ENCODE measurements around the gene AMN.

DNA sequence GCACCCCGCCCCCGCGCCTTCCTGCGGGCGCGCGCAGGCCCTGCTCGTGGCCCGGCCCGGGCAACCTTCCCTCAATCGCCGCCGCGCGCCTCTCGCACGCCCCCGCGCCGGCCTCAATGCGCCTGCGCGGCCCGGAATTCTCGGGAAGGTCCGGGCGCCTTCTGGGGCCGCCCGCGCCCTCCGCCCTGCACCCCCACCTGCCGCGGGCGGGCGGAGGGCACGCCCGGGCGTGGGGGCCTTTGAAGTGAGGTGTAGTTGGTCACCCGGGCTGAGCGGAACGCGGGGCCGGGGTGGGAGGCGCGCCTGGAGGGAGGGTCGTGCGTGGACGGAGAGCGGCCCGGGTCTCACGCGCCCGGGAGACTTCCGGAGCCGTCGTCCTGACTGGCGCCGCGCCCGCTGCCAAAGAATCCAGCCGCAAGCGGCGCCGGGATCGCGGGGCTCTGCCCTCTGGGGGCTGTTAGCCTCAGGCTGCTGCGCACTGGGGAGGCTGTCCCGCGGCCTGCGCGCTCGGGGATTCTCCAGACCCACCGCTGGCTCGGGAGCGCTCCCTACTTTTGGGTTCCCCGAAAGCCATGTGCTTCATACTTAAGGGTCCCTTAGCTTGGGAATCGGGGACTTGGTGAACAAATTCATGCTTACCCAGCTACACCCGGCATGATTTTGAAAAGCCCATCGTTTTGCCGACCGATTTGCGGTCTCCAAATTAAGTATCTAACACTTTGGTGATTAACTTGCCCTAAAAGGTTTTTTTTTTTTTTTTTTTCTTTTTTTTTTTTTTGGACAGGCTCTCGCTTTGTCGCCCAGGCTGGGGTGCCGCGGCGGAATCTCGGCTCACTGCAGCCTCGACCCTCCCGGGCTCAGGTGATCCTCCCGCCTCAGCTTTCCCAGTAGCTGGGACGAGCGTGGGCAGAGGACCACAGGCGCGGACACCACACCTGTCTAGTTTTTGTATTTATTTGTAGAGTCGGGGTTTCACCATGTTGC is 636 bp upstream of the HSP90AA1 start:
- PRO-cap: bidirectional peak, plus-strand start at position 143 of the sequence, minus-strand start outside the sequence; bidirectional peak, plus-strand start at position 466 of the sequence, minus-strand start at position 379 of the sequence
- RRBS: 2% methylated on average over 43 of the region's 96 CpGs

DNA sequence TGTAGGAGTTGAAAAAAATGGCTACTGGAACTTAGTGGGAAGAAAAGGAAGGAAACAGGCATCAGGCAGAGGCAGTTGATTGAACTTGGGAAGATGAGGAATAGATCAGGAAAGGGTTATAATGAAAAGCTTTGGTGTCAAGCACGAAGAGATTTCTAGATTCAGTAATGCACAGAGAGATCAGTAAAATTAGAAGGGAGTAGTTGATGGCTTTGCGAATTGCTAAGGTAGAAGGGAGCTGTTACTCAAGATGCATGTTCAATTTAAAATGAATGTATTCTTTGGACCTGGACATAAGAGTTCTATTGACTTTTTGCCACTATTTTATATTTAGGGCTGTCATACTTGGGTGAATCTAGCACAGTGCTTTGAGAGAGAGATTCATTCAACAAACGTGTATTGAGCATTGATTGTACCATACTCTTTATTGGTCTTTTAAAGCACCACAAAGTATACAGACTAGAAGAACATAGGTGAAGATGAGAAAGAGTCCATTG is 2.1 kb downstream of the TECPR2 start:
- PRO-cap: no peak
- RRBS: no CpG with 5 or more reads among the region's 3 CpGs

DNA sequence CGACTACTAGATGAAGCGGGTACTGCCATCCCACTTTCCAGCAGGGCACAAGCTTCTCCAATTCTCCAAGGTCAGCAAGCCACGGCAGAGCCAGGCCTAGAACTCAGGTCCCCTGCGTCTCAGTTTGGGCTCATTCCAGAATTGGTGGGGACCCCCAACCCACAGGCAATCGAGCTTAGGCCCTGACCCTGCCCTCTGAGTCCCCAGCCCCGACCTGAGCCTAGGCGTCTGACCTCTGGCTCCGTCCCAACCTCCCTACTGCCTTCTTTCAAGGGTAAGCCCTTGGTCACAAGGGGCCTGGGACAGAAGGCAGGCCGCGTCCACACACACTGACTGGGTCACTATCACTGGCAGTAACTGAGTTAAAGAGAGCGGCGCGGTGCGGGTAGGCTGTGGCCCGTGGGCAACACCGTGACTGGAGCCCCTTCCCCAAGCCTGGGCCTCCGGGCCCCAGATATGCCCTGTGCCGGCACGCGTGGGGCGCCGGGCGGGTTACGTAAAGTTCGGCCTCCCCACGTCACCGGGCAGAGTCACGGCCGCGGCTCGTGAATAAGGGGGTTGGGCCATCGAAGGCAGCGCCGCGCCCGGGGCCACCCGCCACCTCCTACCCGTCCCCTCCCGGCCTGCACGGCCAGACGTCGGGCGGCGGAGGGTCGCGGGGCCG is 693 bp downstream of the ANKRD9 start:
- PRO-cap: bidirectional peak, plus-strand start at position 566 of the sequence, minus-strand start at position 452 of the sequence
- RRBS: 3% methylated on average over 22 of the region's 47 CpGs

DNA sequence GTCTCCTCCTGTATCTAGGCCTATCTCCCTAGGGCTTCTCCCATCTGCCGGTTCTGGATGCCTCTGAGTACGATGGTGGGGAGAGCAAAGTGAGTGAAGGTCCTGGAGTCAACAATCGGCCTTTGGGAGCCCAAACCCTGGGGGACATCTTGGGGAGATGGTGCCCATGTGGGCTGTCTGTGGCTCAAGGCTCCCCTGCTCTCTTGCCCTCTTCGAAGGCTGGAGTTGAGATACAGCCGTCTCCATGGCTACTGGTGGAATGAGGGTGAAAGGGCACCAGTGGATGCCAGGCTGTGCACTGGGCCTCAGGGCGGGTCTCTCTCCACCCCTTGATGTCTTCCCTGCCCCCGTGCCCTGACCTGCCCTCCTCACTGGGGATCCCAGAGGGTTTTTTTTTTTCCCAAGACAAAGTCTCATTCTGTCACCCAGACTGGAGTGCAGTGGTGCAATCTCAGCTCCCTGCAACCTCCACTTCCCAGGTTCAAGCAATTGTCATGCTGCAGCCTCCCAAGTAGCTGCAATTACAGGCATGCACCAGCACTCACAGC is 2.0 kb upstream of the ANKRD9 start:
- PRO-cap: no peak
- RRBS: no CpG with 5 or more reads among the region's 7 CpGs

DNA sequence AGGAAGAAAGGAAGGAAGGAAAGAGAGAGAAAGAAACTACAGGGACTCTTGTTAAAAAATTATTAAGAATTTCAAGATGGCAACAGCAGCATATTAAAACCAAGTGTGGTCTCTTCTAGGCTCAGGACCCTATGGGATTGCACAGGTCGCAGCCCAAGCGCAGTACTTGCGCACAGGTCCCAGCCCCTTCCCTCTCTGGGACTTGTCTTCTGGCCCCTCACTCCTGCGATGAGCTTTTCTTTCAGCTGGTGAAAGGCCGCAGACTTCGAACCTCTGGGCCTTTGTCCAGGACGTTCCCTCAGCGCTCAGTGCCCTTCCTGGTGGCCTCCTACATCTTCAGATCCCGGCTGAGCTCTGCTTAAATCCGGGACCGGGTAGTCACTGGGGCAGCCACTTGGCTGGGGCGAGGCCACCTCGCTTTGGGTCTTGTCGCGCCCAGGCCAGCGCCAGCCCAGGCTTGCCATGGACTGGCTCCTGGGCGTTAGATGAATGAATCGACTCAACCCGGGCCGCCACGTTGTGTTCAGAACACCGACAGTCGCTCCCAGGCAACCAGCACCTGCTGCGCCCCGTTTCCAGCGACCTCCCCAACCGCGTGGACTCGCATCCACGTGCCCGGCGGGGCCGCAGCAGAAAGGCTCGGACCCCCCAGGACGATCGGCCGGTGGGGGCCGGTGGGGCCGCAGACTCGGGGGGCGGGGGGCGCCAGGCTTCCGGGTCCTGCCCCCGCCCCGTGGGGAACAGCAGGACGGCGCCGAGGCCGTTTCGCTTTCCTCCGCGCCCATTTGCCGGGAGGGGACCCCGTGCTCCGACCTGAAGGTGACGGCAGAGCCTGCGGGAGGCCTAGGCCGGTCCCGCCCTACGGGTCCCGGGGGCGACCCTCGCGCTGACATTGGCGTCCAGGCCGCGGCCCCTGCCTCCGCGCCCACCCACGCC is 37.6 kb upstream of the RCOR1 start:
- PRO-cap: unidirectional peak, plus-strand start at position 361 of the sequence; unidirectional peak, plus-strand start at position 785 of the sequence
- RRBS: 3% methylated on average over 49 of the region's 70 CpGs

- PRO-cap: no peak
- RRBS: no CpG with 5 or more reads among the region's 12 CpGs
Measured at GRCh38 chr14:102630095-102631173, 38.0 kb downstream of the RCOR1 start.

GRCh38 chr14:102662944-102663525 is 70.6 kb downstream of the RCOR1 start:
- PRO-cap: no peak
- RRBS: no CpG with 5 or more reads among the region's 4 CpGs

DNA sequence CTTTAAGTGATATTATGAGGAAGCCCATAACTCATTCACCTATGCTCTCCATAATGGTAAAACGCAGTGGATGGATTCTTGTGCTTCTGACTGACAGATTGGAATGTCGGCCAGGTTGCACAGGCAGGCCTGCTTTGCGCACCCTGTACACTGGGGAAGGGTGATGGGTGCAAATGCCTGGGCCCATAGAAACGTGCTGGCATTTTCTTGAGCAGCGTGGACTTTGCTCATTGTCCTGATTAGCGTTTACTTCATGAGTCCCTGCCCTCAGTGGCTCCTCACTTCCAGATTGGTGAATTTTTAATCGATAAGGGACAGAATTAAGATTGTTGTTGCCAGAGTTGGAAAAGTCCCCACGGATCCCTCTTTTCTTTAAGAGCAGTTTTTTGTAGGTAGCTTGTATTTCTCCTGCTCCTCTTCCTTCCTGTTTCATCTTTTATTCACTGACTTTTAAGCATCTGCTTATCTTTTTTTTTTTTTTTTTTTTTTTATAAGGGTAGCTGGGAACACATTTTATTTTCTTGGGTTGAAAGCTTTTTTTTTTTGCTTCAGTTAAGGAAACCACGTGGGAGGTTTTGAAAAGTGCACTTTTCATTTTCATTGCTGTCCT is 80.8 kb upstream of the TRAF3 start:
- PRO-cap: no peak
- RRBS: no CpG with 5 or more reads among the region's 9 CpGs

- PRO-cap: no peak
- RRBS: no CpG with 5 or more reads among the region's 15 CpGs
Measured at GRCh38 chr14:102774330-102775329, 2.6 kb upstream of the TRAF3 start.

DNA sequence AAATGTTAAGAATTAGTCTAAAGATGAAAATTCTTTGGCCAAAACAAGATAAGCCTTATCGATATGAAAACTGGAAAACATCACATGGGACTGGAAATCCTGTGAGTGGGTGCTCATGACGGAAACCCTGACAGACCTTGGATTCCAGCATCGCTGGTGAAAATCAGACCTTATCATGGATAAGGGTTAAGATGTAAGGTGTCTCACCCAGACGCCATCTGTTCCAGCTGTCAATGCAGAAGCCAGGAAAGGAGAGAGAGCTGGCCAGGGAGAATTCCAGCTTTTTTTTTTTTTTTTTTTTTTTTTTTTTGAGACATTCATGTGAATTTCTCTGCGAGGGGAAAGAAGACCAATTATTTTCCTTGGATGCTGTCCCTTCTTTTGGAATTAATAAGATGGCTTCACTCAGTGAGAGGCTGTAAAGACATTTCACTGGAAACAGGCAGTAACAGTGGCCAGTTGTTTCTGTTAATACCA is 1.8 kb downstream of the TRAF3 start:
- PRO-cap: no peak
- RRBS: no CpG with 5 or more reads among the region's 5 CpGs

DNA sequence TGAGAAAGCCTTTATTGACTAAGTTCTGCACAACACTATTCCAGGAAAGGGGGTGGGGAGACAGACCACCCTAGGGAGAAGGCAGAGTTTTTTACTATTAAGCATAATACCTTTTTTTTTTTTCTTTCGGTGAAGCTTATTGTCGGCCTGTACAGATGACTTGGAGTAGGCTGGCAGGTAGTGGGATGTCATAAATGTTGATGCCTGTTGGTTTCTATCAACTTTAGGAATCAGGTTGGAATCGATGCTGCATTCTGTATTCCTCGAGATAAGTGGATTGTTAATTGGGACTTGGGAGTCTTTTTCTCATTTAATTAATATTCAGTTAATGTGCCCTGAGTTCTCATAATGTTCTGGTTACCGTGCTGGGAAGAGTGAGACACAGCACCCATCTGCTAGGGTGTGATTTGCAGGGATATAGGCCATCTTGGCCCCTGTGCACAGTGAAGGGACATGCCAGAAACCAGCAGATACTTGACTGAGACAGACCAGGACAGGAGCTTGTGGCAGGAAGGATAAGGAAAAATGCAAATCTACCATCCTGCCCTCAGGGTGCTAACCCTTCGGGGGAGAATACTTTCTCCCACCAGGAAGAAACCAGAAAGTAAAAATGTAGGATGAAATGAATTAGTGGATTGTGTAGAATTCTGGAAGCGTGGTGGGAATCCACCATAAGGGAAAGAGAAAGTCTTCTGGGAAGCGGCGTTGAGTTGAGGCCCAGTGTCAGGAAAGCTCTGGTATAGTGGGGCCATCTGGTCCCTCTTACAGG is 3.3 kb downstream of the TRAF3 start:
- PRO-cap: no peak
- RRBS: no CpG with 5 or more reads among the region's 9 CpGs

DNA sequence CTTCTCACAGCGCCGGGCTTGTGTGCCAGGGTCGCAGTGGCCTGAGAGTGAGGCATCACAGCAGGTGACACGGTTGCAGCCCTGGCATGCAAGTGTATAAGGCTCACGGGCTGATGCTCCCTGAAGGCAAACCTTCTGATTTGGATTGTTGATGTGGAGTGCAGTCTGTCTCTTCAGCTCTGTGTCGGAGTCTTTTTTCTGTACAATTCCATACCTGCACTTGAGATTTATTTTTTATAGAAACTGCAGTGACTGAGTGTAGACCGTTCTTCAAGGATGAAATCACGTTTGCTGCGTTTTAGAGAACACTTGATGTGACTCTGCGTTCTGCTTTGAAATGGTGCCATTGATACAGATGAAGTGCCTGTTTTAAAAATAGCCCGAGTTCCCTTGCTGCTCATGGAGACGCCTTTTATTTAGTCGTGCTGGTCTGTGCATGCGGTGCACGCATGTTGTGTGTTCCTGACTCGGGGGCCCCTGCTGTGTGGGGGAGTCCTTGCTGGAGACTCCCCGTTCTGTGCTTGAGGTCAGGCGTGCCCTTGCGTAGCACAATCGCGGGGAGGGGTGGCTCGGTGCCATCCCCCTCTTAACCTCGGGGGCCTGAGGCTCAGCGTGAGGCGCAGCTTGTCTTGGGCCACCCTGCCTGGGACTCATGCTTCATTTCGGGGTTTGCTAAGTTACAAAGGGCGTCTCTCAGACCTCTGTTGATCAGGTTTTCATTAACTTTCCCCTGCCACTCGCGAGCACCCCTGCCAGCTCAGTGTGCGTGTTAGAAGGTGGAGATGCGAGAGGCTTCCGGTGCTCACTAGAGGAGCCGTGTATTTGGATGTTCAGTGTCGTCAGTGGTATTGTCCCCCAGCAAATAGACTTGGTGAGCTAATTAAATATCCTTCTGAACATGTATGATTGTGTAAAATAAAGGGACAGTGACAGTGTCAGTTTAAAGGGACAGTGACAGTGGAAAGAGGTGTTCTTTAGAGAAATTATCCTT is 21.5 kb upstream of the AMN start:
- PRO-cap: no peak
- RRBS: no CpG with 5 or more reads among the region's 34 CpGs

DNA sequence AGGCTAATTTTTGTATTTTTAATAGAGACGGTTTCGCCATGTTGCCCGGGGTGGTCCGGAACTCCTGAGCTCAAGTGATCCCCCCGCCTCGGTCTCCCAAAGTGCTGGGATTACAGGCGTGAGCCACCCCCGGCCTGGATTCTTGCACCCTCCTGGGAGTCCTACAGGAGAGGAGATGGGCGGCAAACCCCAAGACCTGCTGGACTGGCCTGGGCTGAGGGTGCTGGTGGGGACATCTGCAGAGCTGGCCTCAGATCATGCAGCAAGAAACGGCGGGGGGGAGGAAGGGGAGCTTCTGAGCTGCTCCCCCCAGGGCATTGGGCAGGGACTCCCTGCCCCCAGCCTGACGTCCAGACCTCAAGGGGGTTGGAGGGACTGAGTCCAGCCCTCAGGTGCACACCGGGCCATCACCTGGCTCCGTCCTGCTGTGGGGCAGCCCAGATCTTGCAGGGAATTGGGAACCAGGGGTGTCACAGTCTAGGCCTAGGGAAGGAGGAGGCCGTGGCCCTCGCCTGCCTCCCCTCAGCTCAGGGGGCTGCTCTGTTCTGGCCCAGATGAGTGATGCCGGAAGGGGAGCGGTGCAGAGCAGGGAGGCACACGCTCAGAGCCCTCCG is 9.1 kb upstream of the AMN start:
- PRO-cap: no peak
- RRBS: 80% methylated on average over 1 of the region's 20 CpGs

DNA sequence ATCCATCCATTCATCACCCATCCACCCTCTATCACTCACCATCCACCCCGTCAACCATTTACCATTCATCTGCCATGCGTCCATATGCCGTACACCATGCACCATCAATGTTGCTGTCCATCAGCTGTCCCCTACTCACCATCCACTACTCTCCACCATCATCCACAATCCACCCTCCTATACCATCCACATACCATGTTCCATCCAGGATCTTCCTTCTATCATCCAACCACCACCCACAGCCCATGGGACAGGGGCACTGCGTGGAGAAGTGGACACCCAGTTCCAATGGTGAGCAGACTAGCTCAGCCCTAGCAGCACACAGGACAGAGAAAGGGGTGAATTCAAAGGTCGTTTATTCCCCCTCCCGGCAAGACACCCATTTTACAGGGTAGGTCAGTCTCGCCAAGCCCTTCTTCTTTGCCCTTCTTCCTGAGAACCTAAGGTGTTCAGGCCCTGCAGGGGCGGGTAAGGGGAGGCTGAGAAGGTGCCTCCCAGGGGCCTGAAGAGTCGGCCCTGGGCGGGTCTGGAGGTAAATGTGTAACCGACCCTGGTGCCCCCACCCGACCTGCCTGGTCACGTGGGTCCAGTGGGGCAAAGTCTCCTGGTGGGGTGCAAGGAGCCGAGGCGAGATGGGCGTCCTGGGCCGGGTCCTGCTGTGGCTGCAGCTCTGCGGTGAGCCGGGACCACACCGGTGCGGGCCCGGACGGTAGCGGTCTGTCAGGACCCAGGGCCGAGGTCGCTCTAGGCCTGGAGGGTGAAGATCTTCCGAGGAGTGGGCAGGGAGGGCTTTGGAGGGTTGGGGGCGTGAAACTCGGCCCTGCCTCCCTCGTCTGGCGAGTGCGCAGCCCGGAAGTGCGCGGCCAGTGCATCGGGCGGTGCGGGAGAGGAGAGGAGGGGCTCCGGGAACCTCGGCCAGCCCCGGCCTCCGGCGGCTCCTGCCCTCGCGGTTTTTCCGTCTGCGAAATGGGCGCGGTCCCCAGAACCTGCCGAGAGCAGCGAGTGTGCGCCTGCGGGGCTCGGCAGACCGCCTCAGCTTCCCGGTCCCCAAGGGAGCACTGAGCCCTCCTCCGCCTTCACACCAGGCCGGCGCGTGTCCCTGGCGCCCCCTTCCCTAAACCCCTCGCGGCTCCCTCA is at the start of gene AMN:
Gene AMN, plus strand, starts transcription at position 607 of the 1,137 bp plus-strand sequence.
- PRO-cap: unidirectional peak, plus-strand start at position 625 of the sequence
- RRBS: 5% methylated on average over 27 of the region's 63 CpGs

DNA sequence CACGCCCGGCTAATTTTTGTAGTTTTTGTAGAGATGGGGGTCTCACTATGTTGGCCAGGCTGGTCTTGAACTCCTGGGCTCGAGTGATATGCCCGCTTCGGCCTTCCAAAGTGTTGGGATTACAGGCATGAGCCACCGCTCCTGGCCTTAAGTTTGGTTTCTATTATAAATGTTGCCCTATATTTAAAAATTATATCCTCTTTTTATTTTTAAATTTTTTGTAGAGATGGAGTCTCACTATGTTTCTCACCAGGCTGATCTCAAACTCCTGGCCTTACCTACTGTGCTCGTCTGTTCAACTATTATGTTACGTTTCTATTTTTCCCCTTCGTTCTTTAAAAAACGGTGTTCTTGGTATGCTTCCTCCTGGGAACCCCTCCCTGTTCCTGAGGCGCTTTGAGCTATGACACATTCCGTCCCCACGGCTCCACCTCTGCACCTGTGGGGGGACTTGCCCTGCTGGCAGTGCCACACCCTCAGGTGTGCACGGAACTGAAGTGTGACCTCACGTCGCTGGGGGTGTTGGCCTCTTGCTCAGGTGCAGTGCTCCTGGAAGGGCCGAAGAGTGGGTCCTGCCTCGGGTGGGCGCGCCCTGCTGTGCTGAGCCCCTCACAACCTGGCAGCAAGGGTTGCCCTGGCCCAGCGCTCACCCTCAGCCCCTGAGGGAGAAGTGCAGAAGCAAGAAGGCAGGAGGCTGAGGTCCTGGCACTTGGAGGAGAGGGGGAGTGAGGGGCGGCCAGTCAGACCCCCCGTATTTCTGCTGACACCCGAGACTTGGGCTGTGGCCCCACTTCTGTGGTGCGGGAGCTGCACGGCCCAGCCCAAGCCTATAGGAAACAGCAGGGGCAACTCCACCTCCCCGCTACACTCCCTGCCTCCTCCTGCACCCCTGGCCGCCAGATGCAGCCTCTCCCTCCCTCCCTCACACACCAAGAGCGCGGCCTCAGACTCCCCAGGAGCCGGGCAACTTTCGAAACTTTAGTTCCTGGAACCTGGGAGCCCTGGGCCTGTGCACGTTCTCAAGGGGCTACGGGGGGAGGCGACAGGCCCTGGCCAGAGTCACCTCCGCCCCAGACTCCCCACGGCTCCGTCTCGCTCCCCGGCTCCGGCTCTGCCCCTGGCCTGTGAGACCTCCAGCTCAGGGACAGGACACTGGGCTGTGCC is 5.0 kb downstream of the AMN start:
- PRO-cap: bidirectional peak, plus-strand start at position 533 of the sequence, minus-strand start at position 388 of the sequence
- RRBS: 24% methylated on average over 5 of the region's 41 CpGs

DNA sequence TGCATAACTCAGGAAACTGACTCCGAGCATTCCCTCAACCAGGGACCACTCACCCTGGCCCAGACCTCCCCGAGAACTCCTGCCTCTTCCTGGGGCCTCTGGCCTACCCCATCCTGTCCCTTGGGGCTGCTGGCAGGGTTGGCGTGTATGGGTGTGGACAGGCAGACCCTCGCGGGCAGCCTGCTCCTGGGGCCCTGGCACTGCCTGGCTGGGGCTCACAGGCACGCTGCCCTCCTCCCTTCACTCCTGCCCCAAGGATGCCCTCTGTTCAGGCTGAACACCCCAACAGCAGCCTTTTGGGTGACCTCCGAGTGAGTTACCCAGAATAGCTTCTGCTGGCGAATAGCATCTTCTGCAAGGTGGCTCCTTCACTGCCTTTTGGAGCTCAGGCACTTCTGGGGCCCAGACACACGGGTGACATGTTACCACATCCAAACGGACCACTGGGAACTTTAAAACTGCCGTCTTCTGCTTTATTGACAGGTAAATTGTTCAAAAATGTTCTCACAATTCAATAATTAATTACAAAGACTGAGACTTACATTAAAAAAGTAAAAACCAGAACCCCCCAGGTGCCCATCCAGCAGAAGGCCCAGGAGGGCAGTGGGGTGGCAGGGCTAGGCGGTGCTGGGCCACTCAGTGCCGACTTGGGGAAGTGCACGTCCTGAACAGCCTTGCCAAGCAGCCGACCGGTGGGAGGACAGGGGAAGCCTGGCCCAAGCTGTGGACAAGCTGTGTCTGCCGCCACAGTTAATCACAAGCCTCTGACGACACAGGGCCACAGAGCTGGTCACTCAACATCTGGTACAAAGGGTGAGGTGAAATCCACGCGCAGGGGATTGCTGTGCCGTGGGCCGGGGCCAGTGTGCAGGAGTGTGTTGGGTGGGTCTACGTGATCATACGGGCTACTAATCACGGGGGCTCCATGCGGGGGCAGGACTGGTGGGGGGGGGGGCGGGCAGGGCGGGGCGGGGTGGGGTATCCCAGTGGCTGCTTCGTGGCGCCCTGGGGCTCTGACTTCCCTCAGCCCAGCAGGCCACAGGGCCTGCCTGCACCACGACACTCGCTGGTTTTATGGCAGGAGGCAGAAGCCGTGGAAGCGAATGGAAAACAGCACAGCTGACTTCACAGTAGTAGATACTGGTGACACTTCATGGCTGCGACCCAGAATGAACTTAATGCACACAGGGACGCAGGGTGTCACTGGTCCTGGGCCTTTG is 9.9 kb downstream of the AMN start:
- PRO-cap: no peak
- RRBS: no CpG with 5 or more reads among the region's 37 CpGs

- PRO-cap: no peak
- RRBS: no CpG with 5 or more reads among the region's 18 CpGs
Measured at GRCh38 chr14:103098984-103099966, 4.8 kb downstream of the EXOC3L4 start.

GRCh38 chr14:103105002-103105370 is 10.5 kb downstream of the EXOC3L4 start:
- PRO-cap: no peak
- RRBS: no CpG with 5 or more reads among the region's 26 CpGs

DNA sequence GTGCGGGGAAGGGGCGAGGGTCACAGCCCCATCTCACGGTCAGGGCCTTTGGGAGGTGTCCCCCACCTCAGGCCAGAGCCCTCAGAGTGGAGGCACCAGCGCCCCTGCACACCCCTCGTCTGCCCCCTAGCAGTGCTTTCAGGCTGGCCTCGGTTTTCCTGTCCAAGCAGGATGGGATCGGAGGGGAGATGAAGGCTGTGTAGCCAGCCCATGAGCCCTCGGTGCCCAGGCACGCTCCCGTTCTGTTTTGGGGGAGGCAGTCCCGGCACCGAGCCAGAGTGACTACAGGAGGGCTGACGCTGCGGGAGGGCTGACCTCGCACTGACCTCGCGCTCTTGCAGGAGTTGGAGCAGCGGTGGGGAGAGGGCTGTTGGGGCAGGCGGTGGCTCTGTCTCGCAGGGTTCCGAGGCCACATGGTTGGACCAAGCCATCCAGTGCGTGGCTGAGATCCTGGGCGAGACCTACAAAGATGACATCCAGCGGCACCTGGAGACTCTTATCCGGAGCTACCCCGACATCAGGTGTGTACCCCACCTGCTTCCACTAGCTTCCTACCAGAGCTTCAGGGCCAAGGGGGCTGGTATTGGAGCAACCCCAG is 13.6 kb downstream of the EXOC3L4 start:
- PRO-cap: no peak
- RRBS: no CpG with 5 or more reads among the region's 26 CpGs

DNA sequence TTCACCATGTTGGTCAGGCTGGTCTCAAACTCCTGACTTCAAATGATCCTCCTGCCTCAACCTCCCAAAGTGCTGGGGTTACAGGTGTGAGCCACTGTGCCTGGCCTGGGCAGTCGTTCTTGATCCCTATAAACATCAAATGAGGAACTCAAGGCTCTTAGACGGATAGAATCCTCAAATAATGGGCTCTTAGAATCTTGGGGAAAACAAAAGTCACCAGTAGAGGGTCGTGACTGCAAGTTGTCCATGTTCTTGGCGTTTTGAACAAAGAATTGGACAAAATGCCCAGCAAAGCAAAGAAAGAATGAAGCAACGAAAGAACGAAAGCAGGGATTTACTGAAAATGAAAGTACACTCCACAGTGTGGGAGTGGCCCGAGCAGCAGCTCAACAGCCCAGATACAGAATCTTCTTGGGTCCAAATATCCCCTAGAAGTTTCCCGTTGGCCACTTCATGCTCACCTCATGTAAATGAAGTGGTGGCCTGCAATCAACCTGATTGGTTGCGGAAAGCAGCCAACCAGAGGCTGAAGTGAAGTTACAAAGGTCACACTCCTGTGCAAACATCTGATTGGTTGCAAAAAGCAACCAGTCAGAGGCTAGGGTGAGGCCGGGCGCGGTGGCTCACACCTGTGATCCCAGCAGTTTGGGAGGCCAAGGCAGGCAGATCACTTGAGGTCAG is 8.3 kb upstream of the TNFAIP2 start:
- PRO-cap: no peak
- RRBS: no CpG with 5 or more reads among the region's 12 CpGs

All from kidney (tissue), 2 donors.